Colon Carcinoma Metastatic in the Brain (tissue), 2 donors: ENCODE data around the genes PCDHB1, PCDHB2, PCDHB8, PCDHGA9 and ARAP3.

DNA sequence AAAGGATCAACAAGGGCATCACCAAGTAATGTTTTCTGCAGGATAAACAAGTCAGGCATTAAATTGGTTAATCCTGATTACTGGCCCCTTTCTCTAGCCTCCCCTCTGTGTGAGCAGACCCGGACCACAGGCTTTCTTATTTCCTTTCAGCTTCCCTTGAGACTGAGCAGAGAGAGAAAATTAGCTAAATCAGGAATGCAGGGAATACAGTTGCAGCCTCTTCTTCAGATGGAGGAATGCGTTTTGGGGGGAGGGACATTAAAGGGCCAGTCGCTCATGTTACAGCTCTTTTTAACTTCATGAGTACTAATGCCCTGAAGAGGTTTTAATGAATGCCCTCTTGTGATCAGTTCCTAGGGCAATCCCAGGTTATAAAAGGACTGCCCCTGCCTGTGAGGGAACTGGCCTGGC lies 19.9 kb downstream of the PCDHAC2 start:
- PRO-cap, 2 experiments, result no peak in any of the 2 experiments

DNA sequence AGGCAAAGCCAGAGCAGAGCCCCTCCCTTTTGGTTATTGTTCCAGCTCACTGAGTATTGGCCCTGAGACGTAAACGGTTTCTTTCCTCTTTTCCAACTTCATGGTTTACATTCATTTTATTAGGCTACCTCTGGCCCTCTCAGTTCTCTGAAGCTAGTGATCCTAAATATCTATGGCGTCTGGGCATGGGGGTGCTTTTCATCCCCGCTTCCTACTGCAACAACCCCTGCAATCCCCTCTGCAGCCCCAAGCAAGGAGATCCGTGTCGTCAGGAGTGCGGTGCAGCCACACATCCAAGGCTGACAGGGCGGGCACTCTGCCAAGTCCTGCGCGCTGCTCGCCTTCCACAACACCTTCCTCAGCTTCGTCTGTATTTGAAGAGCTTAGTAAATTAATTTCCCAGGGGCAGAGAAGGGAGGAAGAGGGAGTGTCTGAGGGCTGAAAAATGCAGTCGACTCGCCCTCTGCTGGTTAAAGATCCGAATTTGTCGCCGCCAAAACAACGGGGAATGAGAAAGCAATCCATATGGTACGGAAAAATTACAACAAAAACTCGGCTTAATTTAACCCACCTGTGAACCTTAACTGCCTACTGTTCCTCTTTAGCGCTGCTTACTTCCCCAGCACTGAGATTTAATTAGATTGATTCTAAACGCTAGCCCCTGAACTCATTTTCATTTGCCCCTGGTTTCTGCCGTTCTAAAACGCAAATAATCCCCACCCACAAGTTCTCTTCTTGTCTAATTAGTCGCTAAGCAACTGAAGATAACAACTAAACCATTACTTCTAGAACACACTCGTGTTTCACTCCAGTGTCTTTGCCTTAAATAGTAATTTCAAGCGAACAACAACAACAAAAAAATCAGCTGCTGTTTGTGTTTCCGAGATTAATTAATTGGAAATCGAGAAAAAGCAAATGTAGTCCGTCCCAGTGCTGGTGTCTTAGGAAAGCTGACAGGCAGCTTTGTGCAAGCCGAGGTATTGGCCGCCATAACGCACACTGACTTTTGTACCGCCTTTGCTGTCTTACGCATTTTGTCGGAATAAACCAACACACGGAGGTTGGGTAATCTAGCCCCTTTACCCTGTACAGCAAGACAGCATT lies 10.9 kb upstream of the PCDHB1 start:
- PRO-cap, 2 experiments, result no peak in any of the 2 experiments

DNA sequence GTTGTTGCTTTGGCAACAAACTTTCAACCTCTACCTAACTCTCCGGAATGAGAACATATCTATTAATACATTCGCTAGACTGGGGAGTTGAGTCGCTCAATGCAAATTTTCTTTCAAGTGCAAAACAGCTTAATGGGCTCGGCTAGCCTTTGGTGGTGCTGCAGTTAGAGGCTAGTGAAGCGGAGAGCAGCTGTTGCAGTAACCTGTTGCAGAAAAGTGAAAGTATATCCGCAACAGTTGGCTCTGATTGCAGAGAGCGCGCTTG lies at the start of gene PCDHB1:
Gene PCDHB1 (plus strand): TSS at position 178 of the 265 bp plus-strand sequence.
- PRO-cap, 2 experiments, result no peak in any of the 2 experiments

- PRO-cap, 2 experiments, result no peak in any of the 2 experiments
Observed at GRCh38 chr5:141051462-141051790, 252 bp downstream of the PCDHB1 start.

DNA sequence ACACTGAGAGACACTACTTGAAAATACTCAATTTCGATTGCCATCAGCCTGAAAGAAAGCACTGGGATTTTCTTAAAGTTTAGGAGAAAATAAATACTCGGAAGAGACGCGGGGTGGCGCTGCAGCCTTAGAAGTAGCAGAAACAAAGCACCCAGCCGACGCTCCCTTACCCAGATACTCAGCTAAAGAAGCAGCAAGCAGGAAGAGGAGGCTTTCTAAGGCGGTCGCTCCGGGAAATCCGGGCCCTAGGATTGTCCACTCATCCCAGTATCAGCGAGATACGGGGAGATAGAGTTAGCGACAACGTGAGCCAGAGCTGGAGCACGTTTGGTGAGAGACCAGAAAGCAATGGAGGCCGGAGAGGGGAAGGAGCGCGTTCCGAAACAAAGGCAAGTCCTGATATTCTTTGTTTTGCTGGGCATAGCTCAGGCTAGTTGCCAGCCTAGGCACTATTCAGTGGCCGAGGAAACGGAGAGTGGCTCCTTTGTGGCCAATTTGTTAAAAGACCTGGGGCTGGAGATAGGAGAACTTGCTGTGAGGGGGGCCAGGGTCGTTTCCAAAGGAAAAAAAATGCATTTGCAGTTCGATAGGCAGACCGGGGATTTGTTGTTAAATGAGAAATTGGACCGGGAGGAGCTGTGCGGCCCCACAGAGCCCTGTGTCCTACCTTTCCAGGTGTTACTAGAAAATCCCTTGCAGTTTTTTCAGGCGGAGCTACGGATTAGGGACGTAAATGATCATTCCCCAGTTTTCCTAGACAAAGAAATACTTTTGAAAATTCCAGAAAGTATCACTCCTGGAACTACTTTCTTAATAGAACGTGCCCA lies at the start of gene PCDHB2:
Gene PCDHB2 (plus strand): TSS at position 173 of the 827 bp plus-strand sequence.
- PRO-cap, 2 experiments, result peak in 1 of 2 experiments; most common plus-strand start position 173 of the sequence (in 1)

GRCh38 chr5:141100611-141101060 lies 363 bp downstream of the PCDHB3 start:
- PRO-cap, 2 experiments, result no peak in any of the 2 experiments

DNA sequence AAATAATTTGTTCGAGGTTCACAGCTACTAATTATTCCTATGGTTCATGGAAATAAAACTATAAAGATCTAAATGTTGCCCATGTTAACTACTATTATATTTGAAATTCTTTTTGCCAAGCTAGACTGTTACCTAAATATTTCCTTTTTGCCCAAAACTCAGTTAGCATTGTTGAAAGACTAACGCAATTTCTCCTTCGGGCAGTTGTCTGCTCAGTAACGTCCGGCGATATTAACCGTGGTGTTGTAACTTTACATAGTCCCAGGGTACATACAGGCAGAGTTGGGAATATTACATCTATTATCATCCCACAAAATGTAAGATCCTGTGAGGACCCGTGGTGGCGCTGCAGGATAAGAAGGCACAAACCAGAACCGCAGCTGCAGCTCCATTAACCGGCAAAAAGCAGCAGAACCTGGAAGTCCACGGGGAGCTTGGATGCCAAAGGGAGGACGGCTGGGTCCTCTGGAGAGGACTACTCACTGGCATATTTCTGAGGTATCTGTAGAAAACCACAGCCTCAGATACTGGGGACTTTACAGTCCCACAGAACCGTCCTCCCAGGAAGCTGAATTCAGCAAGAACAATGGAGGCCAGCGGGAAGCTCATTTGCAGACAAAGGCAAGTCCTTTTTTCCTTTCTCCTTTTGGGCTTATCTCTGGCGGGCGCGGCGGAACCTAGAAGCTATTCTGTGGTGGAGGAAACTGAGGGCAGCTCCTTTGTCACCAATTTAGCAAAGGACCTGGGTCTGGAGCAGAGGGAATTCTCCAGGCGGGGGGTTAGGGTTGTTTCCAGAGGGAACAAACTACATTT lies at the start of gene PCDHB8:
Gene PCDHB8 (plus strand): TSS at position 342 of the 813 bp plus-strand sequence.
- PRO-cap, 2 experiments, result no peak in any of the 2 experiments

- PRO-cap, 2 experiments, result no peak in any of the 2 experiments
Observed at GRCh38 chr5:141318676-141319373, 1.8 kb downstream of the TAF7 start.

DNA sequence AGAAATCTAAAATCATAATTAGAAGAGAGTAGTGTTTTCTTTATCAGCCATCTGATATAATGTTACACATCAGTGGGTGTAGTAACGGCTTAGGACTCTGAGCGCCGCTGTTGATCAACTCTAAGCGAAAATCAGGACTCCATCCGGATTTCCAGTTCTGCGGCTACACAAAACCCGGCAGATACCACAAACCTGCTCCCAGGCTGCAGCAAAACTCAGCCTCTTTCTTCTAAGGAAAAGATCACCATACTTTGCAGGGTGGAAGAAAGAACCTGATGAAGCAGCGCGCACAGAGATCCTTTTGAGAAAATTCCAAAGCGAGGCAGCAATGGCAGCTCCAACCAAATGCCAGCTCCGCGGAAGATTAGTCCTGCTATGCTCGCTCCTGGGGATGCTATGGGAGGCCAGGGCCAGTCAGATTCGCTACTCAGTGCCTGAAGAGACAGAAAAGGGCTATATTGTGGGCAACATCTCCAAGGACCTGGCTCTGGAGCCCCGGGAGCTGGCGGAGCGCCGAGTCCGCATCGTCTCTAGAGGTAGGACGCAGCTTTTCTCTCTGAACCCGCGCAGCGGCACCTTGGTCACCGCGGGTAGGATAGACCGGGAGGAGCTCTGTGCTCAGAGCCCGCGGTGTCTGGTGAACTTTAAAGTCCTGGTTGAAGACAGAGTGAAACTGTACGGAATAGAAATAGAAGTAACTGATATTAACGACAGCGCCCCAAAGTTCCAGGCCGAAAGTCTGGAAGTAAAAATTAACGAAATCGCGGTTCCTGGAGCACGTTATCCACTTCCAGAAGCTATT lies at the start of gene PCDHGA9:
Gene PCDHGA9 (plus strand): TSS at position 154 of the 802 bp plus-strand sequence.
- PRO-cap, 2 experiments, result no peak in any of the 2 experiments

- PRO-cap, 2 experiments, result no peak in any of the 2 experiments
Observed at GRCh38 chr5:141485223-141485701, 432 bp downstream of the PCDHGC4 start.

DNA sequence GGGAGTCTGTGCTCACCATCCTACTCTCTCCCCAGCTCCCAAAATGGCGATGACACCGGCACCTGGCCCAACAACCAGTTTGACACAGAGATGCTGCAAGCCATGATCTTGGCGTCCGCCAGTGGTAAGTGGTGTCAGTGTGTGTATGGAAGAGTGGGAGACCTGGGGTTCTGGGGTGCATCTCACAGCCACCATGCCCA lies 16.4 kb downstream of the PCDHGC5 start:
- PRO-cap, 2 experiments, result no peak in any of the 2 experiments

- PRO-cap, 2 experiments, result no peak in any of the 2 experiments
Observed at GRCh38 chr5:141510855-141512098, 22.4 kb downstream of the PCDHGC5 start.

GRCh38 chr5:141513520-141514552 lies 25.0 kb downstream of the PCDHGC5 start:
- PRO-cap, 2 experiments, result no peak in any of the 2 experiments

GRCh38 chr5:141528106-141529078 lies 39.5 kb downstream of the PCDHGC5 start:
- PRO-cap, 2 experiments, result no peak in any of the 2 experiments

- PRO-cap, 2 experiments, result no peak in any of the 2 experiments
Observed at GRCh38 chr5:141531714-141532369, 43.0 kb downstream of the PCDHGC5 start.

DNA sequence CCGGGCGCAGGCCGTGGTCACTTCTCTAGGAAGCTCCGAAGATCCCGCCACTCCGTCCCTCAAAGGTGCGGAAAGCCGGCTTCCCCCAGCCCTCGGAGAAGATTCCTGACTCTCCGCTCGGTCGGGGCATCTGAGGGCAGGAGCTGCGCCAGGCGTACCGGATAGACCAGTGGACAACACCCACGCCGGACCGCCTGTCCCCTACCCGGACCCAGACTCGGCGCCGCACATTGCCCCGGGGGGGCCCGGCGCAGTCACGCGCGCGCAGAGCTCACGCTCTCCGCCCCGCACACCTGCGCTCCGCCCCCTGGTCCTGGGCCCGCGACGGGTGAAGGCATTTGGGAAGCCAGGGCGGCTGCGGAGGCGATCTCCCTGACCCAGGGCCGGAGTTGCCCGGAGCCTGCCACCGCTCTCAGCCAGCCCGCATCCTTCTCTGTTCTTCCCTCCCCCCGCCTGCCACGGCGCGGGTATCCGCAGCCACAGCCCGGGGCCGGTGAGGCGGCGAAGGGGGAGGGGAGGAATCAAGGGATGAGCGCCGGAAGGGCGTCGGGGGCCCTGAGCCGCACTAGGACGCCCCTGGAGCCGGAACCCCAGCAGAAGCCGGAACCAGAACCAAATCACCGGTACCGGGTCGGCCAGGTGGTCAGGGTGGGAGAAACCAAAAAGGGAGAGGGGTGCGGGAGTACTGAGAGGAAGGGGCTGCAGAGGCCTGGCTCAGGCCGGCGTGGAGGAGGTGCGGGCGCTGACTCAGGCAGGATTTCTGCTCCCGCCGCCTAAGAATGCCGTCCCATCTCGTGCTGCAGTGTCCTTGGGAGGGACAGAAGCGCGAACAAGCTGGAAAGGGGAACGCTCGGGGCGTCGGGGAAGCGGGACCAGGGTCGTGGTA lies 565 bp downstream of the RELL2 start:
- PRO-cap, 2 experiments, result peak in 1 of 2 experiments; most common plus-strand start position 504 of the sequence (in 1); most common minus-strand start position 455 of the sequence (in 1)

DNA sequence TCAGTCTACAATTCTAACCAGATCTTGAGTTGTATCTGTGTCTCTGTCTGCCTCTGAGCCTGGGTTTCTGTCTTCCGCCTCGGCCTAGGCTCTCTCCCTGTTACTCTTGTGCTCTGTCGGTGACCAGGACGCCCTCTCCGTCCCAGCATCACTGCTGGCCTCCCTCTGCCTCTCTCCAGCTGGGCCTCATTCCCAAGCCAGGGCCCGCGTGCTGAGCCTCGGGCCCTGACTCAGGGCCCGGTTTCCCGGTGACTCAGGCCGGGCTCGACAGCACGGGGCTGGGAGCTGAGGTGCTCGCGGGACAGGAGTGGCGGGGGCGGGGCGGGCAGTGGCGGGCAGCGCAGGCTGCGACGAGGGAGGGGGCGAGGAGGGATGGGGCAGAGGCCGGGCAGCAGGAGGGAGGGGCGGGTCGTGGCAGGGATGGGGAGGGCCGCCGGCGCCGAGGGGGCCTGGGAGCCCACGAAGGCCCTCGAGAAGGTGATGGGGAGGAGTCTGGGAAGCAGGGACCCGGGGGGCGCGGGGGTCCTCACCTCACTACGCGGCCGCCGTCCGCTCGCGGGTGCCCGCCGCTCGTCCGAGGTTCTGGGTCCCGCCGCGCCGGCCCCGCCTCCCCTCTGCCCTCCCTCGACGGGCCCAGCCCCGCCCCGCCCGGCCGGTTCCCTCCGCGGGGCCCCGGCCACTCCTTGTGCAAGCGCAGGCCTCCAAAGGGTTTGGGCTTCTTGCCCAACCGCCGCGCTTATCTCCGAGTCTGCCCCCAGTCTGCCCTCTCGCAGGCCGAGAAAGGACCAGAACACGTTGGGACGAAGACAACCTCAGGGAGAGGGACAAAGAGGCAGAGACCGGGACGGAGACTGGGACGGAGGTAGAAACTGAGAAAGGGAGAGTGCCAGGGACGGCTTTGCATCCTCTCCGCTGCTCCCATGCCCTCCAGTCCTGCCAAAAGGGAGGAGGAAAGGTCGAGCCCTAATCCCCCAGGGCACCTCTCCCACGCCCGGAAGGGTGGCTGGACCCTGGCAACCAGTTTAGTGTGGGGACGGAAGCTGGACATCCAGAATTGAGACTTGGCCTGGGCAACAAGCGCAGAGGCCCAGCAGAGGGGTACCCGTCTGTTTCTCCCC lies at the start of gene ARAP3:
Gene ARAP3 (minus strand): TSS at position 588 of the 1,118 bp plus-strand sequence.
- PRO-cap, 2 experiments, result no peak in any of the 2 experiments

GRCh38 chr5:141795161-141795697 lies 83.0 kb downstream of the PCDH1 start:
- PRO-cap, 2 experiments, result no peak in any of the 2 experiments

GRCh38 chr5:141808433-141809046 lies 69.7 kb downstream of the PCDH1 start:
- PRO-cap, 2 experiments, result no peak in any of the 2 experiments

DNA sequence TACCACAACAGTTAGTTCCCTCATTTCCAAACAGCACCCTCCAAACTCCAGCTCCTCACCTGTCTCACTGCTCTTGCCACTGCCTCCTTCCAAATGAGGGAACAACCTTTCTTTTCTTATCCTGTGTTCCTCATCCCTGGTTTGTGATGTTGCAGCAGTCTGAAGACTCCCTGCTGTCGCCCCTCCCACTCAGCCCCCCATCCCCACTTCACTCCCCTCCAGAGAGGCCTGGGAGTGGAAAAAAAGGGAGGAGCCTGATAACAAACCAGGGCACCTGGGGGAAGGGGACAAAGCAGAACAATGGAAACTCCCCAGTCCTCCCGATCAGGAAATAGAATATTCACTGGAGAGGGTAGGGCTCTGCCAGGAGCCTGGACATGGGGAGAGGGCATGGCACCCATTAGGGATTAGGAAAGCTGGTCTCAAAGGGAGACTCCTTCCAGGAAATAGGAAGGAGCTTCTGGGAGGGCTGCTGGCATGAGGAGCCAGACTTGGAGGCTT lies 20.2 kb downstream of the PCDH1 start:
- PRO-cap, 2 experiments, result no peak in any of the 2 experiments